ENCODE measurements around a stretch of chr15.

GRCh38 chr15:61654899-61655342 lies 405.3 kb downstream of the VPS13C start:
- RRBS, 2 experiments: no CpG with 5 or more reads among the region's 12 CpGs

DNA sequence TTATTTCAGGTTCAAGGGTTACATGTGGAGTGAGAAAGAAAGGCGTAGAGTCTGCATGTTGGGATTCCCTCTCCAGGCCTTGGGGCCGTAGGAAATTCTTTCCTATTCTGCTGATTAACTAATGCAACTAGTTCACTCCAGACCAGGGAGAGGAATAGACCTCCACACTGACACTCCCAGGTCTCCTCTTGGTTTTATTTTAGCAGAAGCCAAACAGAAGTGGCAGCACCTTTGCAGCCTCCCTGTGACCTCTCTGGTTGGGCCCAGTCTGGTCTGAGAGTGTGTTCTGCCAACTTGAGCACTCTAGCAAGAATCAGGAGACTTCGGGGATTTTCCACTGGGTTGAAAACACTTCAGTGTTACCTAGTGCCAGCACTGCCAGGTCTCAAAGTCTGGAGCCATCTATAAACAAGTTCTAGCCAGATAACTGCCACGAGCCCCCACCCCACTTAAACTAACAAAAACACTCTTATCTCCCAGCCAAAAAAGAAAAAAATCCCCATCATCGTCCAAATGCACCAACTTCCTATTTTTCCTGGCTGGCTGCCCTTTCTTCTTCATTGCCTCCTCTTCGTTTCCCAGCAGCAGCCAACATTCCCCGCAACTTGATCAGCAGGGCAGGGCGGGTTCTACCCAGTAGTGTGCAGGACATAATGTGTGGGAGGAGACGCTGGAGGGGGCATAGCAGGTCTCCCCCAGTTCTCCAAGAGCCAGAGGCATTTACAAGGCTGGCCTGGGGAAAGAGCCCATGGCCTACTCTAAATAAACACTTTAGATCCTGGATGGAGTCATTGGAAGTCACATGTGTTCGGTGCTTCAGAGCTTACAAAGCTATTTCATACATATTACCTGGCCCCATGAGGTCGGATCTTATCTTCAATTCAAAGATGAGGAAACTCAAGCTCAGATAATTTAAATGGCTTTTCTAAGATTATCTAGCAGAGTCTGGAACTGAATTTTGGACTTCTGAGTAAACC lies 29.5 kb downstream of the C2CD4B start:
- RRBS, 2 experiments: no CpG with 5 or more reads among the region's 11 CpGs

- RRBS, 2 experiments: no CpG with 5 or more reads among the region's 9 CpGs
Observed at GRCh38 chr15:62647009-62647635, 256.8 kb downstream of the TLN2 start.

DNA sequence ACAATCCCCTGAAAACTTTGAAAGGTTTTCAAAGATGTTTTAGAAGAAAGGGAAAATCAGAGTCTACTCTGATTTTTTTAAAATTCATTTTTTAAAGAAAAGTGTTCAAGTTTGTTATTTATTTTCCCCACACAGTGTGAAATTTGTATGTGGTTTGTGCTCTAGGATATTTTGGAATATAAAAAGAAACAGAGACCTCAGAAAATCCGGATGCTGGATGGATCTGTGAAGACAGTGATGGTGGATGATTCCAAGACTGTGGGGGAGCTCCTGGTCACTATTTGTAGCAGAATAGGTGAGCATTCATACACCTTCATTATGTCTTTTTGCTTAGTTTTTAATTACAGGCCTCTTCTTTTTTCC lies 261.5 kb downstream of the TLN2 start:
- RRBS, 2 experiments: no CpG with 5 or more reads among the region's 1 CpG

DNA sequence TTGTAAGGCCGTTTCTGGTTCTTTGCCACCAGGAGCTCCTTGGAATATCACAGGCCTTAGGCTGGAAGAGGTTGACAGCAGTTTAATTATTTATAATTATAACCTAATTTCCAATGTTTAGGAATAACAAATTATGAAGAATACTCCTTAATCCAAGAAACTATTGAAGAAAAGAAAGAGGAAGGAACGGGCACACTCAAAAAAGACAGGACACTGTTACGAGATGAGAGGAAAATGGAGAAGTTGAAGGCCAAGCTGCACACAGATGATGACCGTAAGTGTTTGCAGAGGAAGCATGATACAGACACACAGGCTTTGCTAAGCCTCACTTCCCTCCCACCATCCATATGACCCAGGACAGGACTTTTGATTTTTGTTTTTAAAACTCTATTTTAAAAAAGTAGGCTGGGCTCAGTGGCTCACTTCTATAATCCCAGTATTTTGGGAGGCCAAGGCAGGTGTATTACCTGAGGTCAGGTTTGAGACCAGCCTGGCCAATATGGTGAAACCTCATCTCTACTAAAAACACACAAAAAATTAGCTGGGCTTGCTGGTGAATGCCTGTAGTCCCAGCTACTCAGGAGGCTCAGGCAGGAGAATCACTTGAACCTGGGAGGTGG lies 262.8 kb downstream of the TLN2 start:
- RRBS, 2 experiments: no CpG with 5 or more reads among the region's 4 CpGs

DNA sequence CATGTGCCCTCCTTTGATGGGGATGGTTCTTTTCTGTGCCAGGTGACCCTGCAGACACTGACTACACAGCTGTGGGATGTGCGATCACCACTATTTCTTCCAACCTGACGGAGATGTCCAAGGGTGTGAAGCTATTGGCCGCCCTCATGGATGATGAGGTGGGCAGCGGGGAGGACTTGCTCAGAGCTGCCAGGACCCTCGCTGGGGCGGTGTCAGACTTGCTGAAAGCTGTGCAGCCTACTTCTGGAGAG lies 311.5 kb downstream of the TLN2 start:
- RRBS, 2 experiments: no CpG with 5 or more reads among the region's 6 CpGs

- RRBS, 2 experiments: no CpG with 5 or more reads among the region's 9 CpGs
Observed at GRCh38 chr15:62742313-62743175, 300.0 kb upstream of the TPM1 start.

GRCh38 chr15:62853222-62853758 lies 189.3 kb upstream of the TPM1 start:
- RRBS, 2 experiments: no CpG with 5 or more reads among the region's 5 CpGs

- RRBS, 2 experiments: no CpG with 5 or more reads among the region's 19 CpGs
Observed at GRCh38 chr15:62874845-62875718, 167.5 kb upstream of the TPM1 start.

- RRBS, 2 experiments: no CpG with 5 or more reads among the region's 8 CpGs
Observed at GRCh38 chr15:62883758-62884486, 158.6 kb upstream of the TPM1 start.

- RRBS, 2 experiments: no CpG with 5 or more reads among the region's 4 CpGs
Observed at GRCh38 chr15:63050506-63051143, 8.1 kb downstream of the TPM1 start.

- RRBS, 2 experiments: no CpG with 5 or more reads among the region's 3 CpGs
Observed at GRCh38 chr15:63054889-63055583, 12.5 kb downstream of the TPM1 start.

DNA sequence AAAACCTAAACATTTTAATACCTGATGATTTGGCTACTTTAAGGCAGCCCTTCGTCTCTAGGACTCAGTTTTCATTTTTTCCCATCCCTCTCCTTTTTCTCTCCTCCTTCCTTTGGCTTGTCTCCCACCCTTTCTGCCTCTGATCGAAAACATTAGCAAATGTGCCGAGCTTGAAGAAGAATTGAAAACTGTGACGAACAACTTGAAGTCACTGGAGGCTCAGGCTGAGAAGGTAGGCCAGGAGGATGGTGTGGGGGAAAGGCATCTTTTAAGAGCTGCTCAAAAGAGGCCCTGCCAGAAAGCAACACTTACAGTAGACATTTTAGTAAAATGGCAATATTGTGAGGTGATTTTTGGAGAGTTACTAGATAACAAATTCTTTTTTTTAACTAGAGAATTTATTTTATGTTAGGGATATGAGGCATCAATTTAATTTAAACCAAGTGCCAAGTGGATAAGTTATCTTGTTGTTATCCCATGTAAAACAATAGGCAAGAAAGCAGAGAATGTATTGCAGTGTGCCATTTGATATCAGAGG lies 19.1 kb downstream of the TPM1 start:
- RRBS, 2 experiments: no CpG with 5 or more reads among the region's 4 CpGs

- RRBS, 2 experiments: no CpG with 5 or more reads among the region's 10 CpGs
Observed at GRCh38 chr15:63135447-63136377, 14.1 kb downstream of the LACTB start.

DNA sequence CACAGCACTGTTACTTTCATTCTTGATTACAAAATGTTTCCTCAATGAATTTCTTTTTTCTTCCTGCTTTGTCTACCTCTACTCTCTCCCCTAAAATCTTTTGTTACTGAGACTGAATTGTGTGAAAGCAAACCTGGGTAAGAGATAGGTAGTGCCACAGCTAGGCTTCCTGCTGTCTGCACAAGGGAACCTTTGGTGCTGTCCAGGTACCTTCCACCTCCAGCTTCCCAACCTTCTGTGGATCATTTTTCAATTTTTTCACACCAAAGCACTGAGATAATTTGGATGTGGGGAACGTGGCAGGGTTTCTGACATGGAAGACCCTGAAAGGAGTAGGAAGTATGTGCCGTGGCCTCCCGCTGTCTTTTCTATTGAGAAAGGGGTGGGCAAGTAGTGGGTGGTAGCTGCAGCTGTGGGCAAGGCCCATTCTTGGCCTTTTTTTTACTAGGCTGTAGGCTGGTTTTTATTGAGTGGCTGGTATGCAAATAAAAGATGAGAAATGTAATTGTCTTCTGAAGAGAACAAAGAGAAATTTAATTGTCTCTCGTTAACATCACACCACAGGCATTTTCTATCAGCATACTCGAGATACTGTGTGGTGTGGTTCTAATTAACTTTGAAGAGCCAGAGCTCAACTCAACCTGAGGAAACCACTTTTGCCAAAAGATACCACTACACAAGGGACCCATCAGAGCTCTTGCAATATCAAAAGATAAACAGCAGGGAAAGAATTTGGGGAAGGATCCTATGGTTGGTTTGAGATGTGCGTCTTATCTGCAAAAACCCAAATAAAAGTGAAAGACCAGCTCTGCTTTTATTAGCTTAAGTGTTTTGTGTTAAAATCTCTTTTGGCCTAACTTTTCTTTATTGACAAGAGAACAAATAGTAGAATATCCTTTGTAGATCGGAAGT lies 21.2 kb downstream of the RAB8B start:
- RRBS, 2 experiments: no CpG with 5 or more reads among the region's 7 CpGs

DNA sequence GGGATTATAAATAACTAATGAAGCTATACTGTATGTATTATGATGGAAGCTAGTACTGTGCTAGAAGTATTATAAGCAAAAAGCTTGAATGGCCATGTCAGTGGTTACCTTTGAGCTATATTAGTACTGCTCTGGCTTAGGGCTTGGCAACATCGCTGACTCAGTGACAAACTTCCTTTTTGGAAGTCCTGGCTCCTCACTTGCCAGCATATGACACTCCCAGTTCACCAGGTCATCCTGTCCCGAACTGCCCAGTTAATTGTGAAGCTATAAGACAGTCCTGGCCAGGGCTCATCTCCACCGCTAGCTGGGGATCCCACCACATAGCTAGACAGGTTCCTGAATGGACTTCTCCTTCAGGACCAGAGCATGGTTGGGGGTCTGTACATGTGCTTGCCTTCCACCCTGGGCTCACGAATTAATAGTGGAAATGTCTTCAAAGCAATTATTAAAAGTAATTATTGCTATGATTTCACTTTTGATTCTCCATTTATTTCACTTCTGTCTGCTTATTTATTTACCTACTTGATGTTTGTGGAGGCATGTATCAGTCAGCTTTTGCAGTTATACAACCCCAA lies 32.0 kb downstream of the RAB8B start:
- RRBS, 2 experiments: no CpG with 5 or more reads among the region's 4 CpGs

DNA sequence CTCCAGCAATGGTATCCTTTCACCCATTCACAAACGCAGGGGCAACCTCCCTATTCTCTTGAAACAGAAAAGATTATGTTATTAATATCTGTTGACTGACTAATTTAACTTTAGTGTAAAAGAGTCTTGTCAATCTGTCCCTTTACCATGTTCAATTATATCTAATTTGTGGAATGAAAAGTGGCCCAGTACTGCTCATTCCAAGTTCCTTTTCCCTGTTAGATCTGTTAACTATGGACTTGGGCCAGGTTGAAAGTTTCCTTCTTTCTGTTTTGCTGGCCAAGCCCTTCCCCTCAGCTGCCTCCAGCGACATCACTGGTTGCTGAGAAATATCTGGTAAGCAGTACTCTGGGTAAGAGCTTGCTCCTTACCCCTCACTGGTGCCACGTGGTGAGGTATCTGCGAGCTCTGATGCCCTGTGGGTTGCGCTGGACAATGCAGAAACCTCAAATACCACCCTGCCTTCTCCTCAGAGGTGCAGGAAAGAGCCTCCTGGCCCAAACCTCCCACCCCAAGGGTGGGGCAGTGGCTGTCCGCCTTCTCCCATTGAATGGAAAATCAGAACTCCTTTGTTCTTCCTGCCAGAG lies 43.0 kb upstream of the APH1B start:
- RRBS, 2 experiments: no CpG with 5 or more reads among the region's 6 CpGs

DNA sequence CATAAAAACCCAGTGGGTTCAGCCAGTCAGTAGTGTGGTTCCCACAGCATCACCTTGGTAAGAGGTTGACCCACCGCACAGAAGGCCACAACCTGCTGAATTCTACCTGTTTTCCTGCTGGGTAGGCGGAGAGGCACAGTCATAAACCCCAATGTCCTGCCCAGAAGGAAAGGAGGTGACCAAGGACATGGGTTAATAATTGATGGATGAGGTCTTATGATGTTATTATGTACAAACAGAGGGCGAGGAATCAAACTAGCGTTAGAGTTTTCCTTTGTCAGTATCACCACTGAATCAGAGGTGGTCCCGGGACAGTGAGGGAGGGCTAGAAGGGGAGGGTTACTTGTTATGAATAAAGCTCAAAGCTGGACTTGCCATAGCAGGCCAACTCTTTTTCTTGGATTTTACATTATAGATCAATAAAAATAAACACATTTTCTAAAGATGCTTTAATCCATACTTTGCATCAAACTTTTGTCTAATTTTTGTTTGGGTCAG lies 27.7 kb downstream of the CA12 start:
- RRBS, 2 experiments: no CpG with 5 or more reads among the region's 5 CpGs